Measurements from ENCODE around the genes WSB1 and SARM1.

GRCh38 chr17:21197817-21198256 lies 16.1 kb downstream of the TMEM11 start:
- RRBS: no CpG with 5 or more reads among the region's 9 CpGs

- RRBS: no CpG with 5 or more reads among the region's 11 CpGs
Observed at GRCh38 chr17:21286823-21287746, 2.6 kb downstream of the MAP2K3 start.

DNA sequence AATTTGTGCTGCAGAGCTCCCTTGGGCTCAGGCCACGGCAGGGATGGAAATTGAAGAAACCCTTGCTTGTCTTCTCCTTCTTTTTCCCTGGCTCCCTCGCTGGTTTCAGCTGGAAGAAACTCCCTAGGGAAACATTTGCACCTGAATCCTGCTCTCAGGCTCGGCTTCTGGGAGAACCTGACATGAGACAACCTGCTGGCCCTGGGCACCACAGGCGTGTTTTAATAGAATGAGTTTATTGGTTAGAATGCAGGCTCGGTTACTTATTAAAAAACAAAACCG lies 37.8 kb downstream of the MAP2K3 start:
- RRBS: no CpG with 5 or more reads among the region's 6 CpGs

GRCh38 chr17:27293804-27294796 lies at the start of gene WSB1:
Gene WSB1, plus strand, starts transcription at chr17:27294114.
- RRBS: 1% methylated on average over 25 of the region's 71 CpGs

DNA sequence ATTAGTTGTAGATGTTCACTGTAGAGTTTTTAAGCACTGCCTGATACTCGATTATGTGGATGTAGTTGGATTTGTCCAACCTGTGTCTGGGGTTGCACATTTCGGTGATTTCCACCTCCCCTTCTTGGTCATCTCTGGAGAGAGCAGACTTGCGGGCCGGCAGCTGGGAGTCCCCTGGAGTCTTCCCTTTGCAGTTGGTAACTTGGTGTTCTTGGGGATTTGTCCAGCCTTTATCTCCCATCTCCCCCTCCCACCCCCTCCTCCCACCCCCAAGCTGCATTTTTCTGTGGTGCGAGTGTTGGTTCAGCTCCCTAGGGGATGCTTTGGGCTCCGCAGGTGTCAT lies 50.1 kb downstream of the KSR1 start:
- RRBS: no CpG with 5 or more reads among the region's 6 CpGs

DNA sequence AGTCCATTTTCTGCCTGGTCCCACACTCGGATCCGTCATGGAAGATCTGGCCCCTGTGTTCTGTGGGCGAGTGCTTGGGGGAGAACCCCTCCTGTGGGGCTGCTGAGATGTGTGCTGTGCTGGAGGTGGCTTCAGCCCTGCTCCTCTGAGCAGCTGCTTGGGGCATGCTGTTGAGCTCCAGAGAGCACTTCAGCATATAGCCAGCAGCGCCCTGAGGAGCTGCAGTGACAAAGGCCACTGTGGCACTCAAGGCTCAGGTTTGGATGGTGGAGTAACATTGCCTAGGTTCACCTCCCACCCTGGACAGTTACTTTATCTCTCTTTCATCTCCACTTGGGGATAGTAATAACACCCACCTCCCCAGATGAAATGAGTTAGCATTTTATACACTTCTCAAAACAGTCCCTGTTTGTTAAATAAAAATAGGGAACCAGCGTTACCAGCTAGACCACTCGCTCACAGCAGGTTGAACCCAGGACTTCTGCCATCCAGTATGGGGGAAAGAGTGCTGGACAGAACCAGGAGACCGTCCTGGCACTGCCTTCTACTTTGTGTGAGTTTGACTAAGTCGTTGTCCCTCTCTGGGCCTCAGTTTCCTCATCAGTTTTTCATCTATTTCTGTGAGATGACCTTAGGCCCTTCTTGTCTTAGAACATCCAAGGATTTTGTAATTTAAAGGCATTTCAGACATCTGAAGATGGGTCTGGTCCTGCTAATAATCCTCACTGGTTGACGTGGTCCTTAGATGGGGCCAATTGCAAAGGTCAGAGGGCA lies 75.4 kb downstream of the KSR1 start:
- RRBS: no CpG with 5 or more reads among the region's 9 CpGs

DNA sequence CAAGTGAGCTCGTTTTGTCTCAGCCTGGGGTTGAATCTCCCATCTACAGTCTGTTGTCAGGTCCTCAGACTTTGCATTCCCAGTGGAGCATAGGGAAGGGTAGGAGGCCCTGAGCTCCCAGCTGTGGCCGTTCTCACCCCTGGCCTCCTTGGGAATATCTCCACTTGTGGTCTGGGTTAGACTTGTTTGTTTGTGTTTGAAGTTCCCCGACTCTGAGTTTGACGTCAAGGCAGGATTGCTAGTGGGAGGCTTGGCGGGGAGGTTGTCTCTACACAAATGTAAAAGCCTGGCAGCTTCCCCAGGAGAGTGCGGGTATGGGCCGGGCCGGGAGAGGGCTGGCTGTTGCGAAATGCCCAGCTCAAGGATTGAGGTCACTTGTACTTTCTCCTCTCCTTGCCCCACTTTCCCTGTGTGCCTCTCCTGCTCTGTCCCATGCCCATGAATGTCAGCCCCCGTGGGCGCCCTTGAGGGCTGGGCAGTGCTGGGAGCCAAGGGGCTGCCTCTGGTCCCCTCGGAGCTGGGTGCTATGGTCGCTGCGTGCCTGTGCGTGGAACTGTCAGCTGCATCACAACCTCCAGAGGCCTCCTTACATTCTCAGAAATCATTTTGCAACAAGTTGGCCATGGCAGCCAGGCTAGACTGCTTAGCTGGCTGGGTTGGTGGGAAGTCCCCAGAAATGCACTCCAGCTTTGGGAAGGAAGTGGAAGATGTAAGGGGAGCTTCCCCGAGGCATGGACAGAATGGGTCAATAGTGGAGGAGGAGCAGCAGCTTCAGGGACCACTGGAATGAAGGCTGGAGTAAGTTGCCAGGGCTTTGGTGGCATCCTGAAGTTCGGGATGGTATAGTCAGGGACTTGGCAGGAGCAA lies 84.3 kb downstream of the KSR1 start:
- RRBS: no CpG with 5 or more reads among the region's 17 CpGs

- RRBS: no CpG with 5 or more reads among the region's 12 CpGs
Observed at GRCh38 chr17:27551596-27552262, 79.3 kb upstream of the LGALS9 start.

- RRBS: no CpG with 5 or more reads among the region's 7 CpGs
Observed at GRCh38 chr17:27559108-27559384, 71.9 kb upstream of the LGALS9 start.

DNA sequence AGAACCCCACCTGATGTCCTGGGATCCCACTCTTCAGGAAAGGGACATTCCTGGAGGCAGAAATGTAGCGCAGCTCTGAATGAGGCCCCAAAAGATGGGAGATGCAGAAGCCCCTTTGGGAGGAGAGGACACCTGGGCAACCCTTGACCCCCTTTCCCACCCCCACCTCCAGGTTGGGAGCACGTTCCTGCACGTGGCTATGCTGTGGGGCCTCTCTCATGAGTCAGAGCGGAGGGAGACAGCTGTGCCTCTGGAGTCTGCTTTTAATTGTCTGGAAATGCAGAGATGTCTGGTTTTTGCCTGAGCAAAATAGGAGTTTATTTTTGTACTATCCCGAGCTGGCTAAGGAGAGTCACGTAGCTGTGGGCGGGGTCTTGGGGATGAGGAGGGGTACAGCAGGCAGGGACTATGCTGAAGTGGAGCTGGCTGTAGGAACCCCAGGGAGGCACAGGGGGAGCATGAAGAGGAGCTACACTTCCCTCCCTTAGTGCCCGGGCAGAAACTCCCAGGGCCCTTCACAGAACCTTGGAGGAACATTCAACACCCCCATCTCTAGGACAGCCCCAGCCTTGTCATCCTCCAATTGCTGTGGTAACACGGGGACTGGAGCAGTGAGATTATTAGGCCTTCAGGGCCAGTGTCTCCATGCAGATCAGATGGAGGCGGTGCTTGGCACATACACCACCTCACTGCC lies 44.8 kb upstream of the LGALS9 start:
- RRBS: no CpG with 5 or more reads among the region's 10 CpGs

DNA sequence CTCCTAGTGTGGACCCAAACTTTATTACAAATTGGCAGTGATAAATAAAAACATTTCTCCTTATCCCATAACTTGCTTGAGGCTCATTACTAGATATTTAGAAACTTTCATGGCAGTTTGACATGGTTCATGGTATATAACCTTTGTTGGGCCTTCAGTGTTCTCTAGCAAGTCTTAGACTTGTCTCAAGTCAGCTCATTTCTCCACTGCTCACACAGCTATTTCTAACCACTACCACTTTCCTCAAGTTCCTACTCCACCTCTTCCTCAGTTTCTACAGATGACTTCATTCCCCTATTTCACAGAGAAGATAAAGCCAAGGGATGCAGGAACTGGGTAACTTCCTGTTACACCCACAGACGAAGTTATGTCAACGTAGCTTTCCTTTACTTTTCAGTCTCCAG lies 23.2 kb downstream of the NLK start:
- RRBS: no CpG with 5 or more reads among the region's 2 CpGs

GRCh38 chr17:28159127-28160345 lies 117.1 kb downstream of the NLK start:
- RRBS: no CpG with 5 or more reads among the region's 7 CpGs

GRCh38 chr17:28227172-28228237 lies 91.5 kb upstream of the TMEM97 start:
- RRBS: 17% methylated on average over 14 of the region's 87 CpGs

GRCh38 chr17:28320048-28320675 lies 1.2 kb downstream of the TMEM97 start:
- RRBS: no CpG with 5 or more reads among the region's 10 CpGs

DNA sequence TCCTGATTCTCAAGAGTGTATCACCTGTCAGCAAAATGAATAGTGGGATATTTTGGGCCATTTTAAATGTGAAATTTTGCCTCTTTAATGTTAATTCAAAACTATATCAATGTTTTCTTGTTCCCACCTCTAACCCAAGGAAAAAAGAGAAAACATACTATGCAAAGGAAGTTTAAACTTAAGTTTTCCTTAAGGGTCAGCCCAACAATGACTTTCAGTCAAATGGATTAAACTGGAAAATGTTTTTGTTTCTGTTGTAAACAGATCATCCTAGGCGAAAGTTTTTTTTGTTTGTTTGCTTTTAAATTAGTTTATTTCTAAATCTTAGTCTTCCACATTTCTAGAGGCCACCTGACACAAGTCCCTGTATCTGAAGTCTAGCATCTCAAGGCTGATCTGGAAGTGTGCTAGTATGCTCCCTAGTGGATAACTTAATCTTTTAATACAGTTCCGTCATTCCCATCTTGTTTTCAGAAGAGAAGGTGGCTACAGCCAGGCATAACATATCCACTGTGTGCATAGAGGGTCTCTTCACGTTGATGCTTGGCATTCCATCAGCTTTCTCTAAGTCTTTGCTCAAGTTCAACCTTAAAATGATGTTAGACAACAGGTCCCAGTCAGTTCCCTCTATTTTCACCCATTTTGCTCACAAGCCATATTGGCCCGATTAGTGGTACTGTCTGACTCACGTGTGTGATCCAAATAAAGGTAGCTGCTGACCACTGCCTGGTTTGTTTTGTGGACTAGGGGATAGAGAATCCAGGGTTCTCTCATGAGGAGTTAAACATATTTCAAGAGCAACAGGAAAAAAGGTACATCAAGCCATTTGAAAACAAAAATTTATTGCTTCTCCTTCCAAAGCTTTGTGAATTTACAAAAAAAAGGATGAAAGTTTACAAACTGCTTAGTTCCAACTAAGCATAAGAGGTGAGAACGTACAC lies 7.5 kb downstream of the IFT20 start:
- RRBS: no CpG with 5 or more reads among the region's 6 CpGs

GRCh38 chr17:28334688-28335264 lies 496 bp downstream of the IFT20 start:
- RRBS: 0% methylated on average over 1 of the region's 23 CpGs

- RRBS: 3% methylated on average over 16 of the region's 83 CpGs
Observed at GRCh38 chr17:28371080-28372232, at the start of gene SARM1. Gene SARM1, plus strand, starts transcription at chr17:28371694.

DNA sequence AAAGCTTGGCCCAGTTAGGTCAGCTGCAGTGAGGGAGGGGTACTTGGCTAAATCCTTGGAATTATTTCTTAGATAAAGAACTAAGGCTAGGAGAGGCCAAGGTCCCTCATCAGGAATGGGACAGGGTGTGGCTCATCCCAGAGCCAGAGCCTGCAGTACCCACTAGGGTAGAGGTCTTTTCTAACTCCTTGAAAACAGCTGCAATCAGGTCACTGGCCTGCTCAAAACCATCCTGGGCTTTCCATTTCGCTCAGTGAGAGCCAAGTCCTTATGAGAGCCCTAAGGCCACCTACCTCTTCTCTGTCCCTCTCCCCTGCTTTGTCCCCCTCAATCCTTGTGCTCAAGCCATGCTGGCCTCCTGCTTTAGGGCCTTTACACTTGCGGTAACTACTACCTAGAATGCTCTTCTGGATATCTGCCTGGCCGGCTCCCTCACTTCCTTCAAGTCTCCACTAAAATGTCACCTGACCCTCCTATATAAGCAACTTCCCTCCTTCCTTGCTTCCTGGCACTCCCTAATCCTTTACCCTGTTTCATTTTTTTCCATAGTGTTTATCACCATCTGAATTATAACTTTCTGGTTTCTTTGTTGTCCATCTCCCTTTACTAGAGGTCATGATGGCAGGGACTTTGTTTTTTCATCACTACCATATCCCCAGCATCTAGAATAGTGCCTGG lies 2.2 kb upstream of the SLC46A1 start:
- RRBS: no CpG with 5 or more reads among the region's 3 CpGs

DNA sequence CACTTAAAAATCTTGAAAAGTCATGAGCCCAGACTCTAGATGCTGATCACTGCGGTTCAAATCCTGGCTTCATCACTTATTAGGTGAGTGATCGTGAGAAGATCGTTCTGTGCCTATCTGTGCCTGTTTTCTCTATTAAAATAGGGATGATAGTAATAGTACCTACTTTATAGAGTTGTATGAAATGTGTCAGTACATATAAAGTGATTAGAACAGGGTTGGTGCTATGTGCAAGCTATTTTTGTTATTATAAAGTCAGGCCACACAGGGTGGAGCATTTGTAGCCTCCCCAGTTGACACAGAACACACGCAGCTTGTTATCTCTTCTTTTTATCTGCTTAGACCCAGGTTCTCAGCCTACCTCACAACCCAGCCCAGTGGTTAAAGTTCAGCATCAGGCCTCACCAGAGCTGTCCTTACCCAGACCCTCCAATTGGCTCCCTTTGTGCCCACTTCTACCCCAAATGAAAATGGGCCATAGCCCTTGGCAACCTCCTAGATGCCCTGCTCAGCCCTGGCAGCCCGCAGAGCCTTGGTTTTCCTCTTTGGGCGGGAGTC lies 857 bp upstream of the PIGS start:
- RRBS: no CpG with 5 or more reads among the region's 6 CpGs

DNA sequence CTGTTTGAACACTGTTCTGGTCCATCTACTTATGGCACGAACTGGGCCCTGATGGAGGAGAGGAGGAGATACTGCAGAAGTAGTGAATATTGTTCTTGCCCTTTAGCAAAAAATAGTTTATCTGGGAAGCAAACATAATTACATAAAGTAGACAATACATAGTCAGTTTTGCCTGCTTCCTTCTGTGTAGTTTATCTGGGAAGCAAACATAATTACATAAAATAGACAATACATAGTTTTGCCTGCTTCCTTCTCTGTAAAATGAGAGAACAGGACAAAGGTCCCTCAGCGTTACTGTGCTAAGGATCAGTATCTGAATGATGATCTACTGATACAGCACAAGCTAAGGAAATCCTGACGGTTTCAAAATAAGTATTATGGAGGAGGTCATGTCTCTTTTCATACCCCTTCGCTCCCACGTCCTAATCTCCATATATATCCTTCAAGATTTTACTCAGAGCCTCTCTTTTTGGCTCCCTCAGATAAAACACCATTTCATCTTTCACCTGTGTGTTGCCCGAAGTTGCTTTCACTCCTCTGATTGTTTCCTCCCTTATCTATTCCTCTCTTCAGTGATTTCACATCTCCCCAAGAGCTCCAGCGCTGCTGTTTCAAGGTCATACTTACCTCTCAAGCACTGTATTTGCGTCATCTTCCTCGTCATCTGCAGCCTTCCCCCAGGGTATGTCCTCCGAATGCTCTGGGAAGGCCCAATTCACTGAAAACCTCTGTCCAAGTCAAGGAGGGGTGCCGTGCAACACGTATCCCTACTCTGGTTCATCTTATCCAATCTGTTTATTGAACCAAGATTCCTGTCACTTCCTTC lies 1.1 kb upstream of the BLTP2 start:
- RRBS: no CpG with 5 or more reads among the region's 12 CpGs